Temporal lobe (tissue), 2 donors: ENCODE measurements around a stretch of chr4.

- RAMPAGE, long total RNA, result no peak
Observed at GRCh38 chr4:138222132-138222320, 20.1 kb downstream of the SLC7A11 start.

GRCh38 chr4:138981812-138982207 is 33.8 kb upstream of the NOCT start:
- RAMPAGE, long total RNA, result no peak

GRCh38 chr4:139047490-139048554 is 32.2 kb downstream of the NOCT start:
- RAMPAGE, long total RNA, result no peak

- RAMPAGE, long total RNA, result no peak
Observed at GRCh38 chr4:139140767-139141614, 36.0 kb downstream of the ELF2 start.

DNA sequence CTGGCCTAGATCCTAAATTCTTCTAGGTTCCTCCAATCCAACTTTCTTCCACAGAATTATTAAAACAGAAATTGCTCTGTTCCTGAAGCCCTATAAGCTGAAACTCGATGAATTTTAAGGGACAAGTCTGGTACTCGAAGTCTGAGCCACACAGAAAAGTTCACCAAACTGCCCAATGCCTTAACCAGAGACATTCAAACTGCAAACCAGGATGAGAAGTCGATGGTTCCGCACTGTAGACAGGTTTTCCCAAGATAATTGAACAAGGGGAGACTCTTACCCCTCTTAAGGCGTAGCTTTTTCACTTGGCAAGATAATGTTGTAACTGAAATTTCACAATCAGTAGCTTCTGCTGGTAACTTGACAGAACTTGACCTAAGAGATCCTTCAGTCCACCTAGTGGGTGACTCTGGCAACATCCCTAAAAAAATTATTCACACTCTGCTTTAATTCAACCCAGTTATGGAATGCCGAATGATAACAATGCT is 9.4 kb downstream of the ELF2 start:
- RAMPAGE, long total RNA, result no peak

GRCh38 chr4:139172245-139172858 is 4.7 kb downstream of the ELF2 start:
- RAMPAGE, long total RNA, result no peak

- RAMPAGE, long total RNA, result no peak
Observed at GRCh38 chr4:139178786-139178913, 1.6 kb upstream of the ELF2 start.

GRCh38 chr4:139409473-139410159 is 44.3 kb upstream of the RAB33B start:
- RAMPAGE, long total RNA, result no peak

DNA sequence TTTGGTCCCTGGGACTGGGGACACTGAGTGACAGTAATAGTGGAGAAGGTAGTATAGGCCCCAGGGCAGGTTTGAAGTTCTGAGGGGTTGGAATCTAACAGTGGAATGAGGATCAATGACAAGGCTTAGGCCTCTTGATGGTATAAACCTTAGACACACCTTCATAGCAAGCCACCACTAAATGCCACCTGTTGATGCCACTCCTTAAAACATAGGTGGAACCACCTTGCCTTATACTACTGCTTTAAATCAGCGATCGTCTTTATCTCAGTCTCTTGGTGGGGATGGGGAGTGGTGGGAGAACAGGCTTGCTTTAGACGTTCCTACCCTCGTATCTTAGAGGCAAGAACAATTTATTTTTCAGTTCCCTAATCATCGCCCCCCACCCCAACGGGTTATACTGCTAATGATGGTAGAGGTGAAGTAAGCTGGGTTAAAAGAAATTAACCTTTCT is 1.2 kb downstream of the RAB33B start:
- RAMPAGE, long total RNA, result no peak

DNA sequence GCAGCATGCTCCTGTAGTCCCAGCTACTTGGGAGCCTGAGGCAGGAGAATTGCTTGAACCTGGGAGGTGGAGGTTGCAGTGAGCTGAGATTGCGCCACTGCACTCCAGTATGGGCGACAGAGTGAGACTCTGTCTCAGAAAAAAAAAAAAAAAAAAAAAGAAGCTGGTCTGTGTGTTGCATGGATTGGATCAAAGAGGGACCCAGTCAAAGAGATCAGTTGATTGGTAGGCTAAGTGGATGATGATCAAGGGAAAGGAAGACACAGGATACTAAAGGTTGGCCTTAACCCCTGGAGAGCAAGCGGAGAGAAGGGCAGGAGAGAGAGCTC is 49.1 kb downstream of the RAB33B start:
- RAMPAGE, long total RNA, result no peak

DNA sequence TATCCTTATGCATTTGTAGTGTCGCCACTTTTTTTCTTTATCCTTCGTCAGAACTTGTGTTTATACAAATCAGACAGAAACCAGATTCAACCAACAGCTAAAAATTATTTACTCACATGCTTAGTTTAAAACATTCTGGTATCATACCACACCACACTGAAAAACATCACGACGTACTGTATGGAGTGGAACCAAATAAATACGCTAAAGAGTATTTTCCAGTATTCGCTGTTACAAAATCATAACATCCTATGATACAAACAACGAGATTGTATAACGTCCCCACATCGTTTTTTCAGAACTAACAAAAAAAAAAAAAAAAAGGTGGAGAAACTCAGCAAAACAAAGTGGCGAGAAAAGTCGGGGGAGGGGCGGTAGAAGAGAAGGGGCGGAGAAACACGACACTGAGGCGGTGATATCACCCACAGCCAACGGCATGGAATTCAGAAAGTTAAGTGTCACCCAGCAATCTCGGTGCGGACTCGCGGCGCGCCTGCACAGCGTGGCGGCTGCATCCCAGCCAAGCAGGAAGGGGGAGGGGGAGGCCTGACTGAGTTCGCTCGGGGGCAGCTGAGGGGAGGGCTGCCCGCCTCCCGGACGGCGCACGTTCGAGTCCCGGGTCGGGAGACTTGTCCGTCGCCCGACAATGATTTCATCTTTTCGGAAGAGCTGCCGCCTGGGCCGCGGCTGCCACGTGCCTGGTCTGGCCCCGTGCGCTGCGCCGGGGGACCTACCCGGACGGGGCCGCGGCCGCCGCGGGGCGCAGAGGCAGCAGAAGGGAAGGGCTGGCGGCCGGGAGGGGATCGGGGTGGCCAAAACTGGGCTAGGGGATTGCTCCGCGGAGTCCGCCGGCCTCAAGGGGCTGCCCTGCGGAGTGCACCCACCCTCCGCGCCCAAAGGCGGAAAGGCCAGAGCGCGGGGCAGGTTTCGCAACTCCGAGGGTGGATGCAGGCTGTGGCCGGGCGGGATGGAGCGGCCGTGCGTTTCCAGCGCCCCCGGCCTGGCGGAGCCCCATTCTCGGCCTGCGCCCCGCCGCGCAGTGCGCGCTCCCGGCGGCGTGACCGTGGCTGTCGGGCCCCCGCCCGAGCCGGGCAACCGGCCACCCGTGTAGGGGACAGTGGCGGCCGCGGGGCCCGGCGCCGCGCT is 769 bp downstream of the SETD7 start:
- RAMPAGE, long total RNA, result no peak

GRCh38 chr4:139666660-139667637 is 1.3 kb downstream of the MGST2 start:
- RAMPAGE, long total RNA, result no peak

DNA sequence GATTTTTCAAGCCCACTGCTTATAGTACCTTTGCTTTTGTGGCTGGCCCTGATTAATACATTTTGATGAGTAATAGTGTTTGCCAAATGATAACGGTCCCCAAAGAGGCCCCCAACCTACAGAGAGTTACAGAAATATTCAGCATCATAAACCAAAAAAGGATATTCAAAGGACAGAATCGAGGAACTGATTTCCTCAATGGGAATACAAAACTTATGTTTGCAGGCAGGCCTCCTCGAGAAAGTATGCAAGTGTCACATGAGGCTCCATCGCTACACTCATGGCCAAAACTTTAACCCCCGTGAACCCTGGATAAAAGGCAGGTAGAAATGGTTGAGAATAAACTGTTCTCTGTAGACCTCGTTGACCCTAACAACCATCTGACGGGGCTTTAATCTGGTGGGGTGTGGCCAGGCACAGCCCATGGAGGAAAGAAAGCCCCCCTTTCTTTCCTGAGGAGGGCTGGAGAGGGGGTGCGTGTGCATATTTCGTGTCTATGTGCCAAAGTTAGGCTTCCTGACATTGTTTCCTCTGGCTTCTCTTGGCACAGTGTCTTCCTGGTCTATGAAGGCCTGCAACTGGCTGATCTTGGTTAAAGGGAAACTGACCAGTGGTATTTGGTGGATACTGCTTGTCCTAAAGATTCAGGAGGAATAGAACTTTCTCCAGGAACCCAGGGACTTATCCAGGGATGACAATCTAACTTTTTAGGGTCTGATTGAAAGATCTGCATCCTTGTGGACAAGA is 97.0 kb downstream of the MGST2 start:
- RAMPAGE, long total RNA, result no peak

DNA sequence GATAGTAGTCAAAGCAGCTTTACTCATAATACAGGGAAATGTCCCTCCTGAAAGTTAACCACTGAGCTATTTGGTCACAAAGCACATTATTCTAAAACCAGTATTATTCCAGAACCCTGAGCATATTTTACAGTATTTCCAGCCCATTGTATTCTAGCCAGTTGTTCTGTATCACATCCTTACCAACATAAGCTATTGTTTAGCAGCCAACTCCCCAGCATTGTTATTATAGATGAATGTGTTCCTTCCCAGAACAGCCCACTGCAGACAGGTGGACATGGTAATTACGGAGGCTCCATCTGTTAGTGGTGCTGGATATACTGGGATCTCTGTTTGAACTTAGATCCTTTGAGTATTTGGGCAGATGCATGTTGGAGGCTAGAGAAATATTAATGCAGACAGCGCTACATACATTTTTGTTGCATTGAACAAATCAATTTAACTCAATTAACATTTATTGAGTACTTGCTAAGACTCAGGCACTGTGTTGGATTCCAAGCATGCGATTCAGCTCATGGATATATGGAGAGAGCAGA is 126.1 kb downstream of the MGST2 start:
- RAMPAGE, long total RNA, result no peak

DNA sequence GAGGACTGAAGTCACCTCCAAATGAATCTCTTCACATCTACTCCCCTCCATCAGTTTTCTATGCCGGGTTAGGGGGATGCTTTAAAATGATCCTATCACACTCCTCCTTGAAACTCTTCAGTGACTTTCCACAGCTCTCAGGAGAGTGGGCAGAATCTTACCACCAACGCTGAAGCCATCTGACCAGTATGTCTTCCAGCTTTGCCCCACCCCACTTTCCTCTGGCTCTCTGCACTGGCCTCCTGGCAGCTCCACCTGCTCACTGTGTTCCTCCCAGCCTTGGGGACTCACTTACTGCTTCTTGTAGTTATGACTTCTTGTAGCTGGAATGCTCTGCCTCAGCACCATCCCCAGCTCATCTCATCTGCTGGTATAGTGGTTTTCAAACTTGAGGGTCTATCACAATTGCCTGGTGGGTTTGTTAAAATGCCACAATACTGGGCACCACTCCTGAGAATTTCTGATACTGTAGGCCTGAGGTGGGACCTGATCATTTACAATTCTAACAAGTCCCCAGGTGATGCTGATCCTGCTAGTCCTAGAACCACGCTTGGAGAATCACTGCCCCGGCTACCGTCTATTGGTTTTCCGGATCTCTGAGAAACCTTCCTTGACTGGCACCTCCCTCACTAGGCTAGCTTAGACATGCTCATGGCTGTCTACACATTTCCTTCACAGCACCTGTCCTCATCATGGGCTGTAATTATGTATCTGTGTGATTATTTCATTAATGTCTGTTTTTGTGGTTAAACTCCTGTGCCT is 152.2 kb downstream of the MGST2 start:
- RAMPAGE, long total RNA, result no peak

GRCh38 chr4:139865486-139866165 is 200.0 kb downstream of the MGST2 start:
- RAMPAGE, long total RNA, result no peak

DNA sequence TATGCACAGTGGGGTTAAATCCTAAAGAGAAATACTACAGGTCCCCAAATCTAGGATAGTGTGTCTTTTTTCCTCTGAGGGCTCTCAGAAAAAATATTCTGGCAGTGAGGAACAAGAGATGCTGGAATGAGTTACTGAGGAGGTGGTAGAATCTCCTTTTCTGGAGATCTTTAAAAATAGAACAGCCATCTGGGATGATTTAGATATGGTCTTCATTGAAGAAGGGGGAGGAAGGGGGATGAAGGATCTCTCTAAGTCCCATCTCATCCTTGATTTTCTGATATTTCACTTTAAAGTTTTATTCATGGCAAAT is 235.0 kb downstream of the MAML3 start:
- RAMPAGE, long total RNA, result no peak

DNA sequence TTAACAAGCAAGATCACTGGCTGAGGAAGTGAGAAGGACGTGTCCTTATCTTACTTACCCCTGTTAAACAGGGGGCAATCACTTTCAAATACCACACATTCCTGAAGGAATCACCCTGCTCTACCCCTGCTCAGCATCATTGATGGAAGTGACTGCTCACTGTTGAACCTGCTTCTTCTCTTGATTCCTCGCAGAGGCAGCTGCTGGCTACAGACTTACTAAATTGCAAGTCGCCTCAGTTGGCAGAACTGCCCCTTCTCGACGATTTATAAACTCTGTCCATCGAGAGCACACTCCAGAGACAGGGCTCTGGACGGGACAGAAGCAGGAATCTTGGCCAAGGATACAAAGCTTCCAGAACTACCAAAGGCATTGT is 165.2 kb downstream of the MAML3 start:
- RAMPAGE, long total RNA, result no peak

DNA sequence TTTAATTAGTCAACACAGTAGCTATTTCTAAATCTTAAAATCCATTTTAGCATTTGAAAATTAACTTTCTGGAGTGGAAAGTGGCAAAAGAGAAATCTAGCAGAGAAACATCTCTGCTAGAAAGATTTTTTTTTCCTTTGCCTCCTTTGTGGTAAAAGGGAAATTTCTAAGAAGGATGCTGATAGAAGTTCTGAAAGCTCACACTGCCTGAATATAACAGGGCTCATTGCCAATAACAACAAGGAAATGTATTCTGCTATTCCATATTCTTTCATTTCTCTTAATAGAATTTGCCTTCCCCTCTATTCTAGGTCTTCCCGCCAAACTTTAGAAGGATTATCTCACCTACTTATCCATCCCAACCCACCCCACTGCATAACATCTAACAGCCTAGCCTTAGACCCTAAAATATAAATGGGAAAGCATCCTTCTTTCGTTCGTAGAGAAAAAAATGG is 104.1 kb downstream of the MAML3 start:
- RAMPAGE, long total RNA, result no peak

DNA sequence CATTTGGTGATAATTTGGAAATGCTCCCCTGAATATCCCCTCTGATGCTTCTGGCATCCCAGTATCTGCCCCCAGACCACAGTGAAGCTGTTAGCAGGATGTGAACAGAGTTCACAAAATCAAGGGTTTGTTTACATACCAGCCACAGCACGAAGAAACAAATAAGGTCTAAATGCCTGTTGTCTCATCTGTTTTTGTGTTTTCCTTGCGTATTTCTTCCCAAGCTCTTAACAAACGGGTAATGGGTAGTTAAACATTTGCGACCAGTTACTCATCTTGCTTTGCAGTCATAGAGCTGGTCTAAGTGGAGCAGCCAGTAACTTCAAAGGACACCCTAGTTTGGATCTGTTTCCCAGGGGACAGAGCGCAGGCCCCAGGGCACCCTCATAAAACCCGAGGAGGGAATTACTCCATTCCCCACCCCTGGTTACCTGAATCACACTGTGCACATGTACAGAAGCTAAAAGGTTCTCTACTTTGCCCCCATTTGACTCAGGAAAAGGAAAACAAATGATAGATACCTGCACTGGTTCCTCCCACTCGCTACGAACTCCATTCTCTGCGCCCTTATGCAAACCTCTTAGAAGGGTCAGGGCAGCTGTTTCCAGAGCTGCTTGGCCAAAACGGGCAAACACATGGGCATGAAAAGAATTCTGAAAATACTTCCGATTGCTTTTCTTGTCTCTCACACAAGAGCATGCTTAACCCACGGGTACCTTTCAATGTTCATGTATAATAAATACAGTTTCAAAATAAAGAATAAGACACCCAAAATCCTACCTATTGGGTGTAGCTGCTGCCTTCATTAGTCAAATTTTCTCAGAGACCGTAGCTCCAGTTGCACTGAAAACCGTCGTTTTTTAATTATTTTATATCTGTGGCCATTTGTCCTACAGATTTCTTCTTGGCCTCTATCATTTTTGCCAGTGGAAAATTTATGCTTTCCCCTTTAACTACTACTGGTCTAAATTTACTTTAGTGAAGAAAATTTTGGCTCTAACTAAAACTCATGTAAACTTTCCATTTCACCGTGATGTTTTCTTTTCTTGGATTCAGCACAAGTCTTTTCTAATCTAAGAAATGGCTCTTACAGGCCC is 68.6 kb downstream of the MAML3 start:
- RAMPAGE, long total RNA, result no peak